Subcutaneous adipose tissue (tissue), 3 donors: ENCODE results near the genes SERPINB5 and TMX3.

DNA sequence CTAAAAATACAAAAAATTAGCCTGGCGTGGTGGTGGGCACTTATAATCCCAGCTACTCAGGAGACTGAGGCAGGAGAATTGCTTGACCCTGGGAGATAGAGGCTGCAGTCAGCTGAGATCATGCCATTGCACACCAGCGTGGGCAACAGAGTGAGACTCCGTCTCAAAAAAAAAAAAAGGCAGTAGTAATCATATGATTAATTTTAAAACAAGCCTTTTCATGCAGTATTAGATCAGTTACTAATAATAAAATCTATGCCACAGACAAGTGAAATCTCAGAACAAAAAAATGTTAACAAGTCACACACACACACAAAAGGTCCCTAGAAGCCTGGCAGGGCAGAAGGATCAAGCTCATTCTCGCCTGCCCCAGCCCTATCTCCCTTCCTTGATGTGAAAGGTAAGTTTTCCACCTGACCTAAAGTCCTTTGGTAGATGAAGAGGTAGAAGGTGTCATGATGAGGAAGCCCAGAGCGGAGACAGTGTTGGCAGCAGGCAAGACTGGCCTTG lies 10.7 kb downstream of the KDSR start:
- PRO-cap, result no peak
- RAMPAGE, long total RNA, 3 experiments, result no peak in any of the 3 experiments

DNA sequence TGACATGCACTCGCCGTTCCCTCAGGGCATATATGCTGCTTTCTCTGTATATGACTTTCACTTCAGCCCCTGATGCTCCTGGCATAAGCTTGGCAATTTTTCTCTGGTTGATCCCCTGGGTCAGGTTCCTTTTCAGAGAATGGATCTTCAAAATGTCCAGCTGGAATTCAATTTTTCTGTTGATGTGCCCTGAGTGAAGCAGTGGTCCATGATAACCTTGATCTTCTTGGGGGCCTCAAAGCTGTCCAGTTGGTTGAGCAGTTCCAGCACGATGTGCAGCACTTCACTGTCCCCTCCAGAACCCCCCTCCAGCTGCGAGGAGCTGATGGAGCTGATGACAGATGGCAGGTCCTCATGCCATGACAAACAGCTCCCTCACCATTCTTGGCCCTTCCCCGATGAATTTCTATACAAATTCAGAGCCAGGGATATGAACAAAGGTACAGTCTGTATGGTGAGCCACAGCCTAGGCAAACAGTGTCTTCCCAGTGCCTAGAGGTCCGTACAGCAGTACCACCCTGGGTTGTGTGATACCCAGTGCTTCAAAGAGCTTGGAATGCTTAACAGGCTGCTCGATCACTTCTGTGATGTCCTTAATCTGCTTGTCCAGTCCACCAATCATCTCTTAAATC lies 6.8 kb downstream of the VPS4B start:
- PRO-cap, result no peak
- RAMPAGE, long total RNA, 3 experiments, result no peak in any of the 3 experiments

- PRO-cap, result no peak
- RAMPAGE, long total RNA, 3 experiments, result no peak in any of the 3 experiments
Measured at GRCh38 chr18:63427416-63427792, 5.1 kb upstream of the VPS4B start.

DNA sequence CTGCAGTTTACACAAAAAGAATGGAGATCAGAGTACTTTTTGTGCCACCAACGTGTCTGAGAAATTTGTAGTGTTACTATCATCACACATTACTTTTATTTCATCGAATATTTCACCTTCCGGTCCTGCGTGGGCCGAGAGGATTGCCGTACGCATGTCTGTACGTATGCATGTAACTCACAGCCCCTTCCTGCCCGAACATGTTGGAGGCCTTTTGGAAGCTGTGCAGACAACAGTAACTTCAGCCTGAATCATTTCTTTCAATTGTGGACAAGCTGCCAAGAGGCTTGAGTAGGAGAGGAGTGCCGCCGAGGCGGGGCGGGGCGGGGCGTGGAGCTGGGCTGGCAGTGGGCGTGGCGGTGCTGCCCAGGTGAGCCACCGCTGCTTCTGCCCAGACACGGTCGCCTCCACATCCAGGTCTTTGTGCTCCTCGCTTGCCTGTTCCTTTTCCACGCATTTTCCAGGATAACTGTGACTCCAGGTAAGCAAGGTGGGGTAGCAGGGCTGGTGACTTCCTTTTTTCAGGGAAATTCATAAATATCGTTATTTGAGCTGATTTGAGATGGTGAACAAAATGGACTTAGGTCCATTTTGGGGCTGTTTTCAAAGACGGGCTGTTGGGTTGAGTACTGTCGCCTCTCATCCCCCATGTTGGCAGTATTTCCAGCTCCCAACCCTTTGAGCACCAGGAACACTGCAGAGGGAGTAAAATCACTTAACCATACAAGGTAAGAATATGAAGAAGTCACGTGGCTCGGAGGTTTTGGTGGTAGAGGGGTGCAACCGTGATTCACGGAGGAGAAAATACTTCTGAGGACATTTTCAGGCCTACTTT lies at the start of gene SERPINB5:
Gene SERPINB5, plus strand, starts transcription at position 394 of the 835 bp plus-strand sequence.
- PRO-cap, result no peak
- RAMPAGE, long total RNA, 3 experiments, result no peak in any of the 3 experiments

DNA sequence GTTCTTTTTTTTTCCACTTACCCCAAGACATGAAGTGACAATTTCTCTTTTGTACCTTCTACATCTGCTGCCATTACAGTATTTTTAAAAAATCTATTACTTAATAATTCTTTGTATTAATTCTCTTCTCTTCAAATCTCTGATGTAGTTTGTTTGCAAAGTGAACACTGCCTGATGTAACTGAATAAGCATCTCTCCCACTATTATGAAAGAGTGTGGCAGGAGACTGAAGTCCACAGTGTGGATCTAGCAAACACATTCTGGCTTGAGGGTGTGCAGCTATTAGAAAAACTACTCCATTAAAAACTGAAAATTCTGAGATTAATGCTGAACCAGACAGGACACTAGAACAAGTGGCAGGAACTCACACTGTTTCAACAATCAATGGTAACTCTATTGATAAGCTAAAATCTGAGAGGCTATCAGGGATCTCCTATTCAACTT lies 5.0 kb upstream of the SERPINB8 start:
- PRO-cap, result no peak
- RAMPAGE, long total RNA, 3 experiments, result no peak in any of the 3 experiments

DNA sequence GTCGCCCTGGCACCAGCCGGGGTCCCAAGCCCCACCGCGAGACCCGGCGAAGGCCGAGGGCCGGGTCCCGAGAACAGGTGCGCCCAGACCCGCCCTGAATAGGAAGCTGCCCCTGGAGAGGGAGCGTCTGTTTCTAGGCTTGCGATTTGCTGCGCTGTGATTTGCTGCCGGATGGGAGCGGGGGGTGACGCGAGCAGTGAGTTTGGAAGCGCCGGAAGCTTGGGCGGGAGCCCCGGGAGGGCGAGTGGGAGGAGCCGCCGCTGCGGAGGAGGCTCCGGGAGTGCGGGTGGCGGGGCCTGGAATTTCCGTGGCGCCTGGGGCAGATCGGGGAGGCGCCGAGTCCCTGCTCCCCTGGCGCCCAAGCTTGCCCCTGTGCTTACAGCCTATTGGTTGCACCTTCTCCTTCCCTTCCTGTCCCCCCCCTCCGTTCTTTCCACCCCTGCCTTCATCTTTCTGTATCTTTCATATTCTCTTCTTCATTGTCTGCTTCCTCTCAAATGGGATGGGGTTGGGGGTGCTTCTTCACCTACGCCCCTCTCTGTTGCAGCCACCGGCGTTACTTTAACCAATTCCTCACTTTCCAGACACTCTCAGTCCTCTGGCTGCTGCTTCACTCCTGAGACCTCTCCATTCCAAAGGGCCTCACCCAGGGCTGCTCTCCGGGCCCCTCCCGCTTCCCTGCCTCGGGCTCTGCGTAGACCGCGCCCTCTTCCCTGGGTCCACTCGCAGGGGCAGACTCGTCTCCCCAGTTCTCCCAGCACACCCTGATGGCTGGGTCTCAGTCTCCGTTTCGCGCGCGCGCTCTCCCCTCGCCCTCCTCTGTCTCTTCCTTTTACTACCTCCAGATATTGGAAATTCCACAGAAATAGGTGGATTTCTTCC lies 730 bp downstream of the SERPINB8 start:
- PRO-cap, result bidirectional peak, plus-strand start at position 217 of the sequence, minus-strand start at position 108 of the sequence
- RAMPAGE, long total RNA, 3 experiments, result no peak in any of the 3 experiments

DNA sequence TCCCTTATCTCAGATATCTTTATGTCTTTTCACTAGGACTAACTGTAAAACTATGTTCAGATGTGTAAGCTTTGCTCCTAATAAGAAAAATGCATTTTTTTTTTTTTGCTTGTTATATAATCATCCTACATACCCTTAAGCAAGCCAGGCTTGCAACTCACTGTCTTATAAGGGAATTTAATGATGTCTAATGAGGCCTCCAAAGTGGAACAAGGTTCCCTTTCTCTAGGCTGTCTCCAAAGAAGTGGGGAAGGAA lies 178.4 kb downstream of the SERPINB8 start:
- PRO-cap, result no peak
- RAMPAGE, long total RNA, 3 experiments, result no peak in any of the 3 experiments

- PRO-cap, result no peak
- RAMPAGE, long total RNA, 3 experiments, result no peak in any of the 3 experiments
Measured at GRCh38 chr18:65605950-65606297, 144.9 kb upstream of the CDH7 start.

GRCh38 chr18:68714182-68715482 lies at the start of gene TMX3:
Gene TMX3 (minus strand): TSS chr18:68715108.
- PRO-cap, result bidirectional peak, plus-strand start at chr18:68715216, minus-strand start at chr18:68715062
- RAMPAGE, long total RNA, 3 experiments, result start-site peak on the plus strand in 2 of 3 experiments, at chr18:68715173-68715287 at its widest, 18 to 34 reads per replicate; start-site peak on the minus strand in 3 of 3 experiments, at chr18:68715010-68715068 at its widest, 215 to 278 reads per replicate

- PRO-cap, result no peak
- RAMPAGE, long total RNA, 3 experiments, result no peak in any of the 3 experiments
Measured at GRCh38 chr18:69401228-69401409, 431 bp downstream of the DOK6 start.

DNA sequence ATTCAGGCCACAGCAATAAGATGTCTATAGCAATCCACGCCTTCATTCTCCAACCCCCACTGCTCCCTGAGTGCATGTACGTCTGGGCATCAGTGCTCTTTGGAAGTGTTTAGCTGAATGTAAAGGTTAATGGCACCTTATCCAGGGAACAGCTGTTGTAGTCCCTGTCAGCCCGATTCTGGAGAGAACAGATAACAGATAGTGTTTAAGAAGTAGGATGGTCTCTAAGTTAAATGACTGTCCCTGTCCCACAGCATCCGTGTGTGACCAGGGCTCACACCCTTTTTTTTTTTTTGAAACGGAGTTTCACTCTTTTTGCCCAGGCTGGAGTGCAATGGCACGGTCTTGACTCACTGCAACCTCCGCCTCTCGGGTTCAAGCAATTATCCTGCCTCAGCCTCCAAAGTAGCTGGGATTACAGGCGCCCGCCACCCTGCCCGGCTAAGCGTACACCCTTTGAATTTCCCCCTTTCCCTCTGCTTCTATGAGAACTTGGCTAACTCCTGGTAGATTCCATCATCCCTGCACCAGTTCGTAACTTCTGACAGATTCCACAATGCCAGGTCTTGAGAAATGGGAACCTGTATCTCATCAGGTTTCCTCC lies 89.6 kb downstream of the SOCS6 start:
- PRO-cap, result no peak
- RAMPAGE, long total RNA, 3 experiments, result no peak in any of the 3 experiments

GRCh38 chr18:70419864-70420539 lies 131.2 kb downstream of the SOCS6 start:
- PRO-cap, result no peak
- RAMPAGE, long total RNA, 3 experiments, result no peak in any of the 3 experiments

DNA sequence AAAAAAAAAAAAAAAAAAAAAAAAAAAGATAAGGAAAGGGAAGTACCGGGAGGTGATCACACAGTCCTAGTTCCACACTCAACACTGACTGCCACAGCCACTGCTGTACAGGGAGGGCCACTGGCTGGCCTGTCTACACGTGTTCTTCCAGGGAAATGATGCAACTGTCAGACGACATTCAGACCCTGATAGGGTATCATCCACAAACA lies 140.2 kb downstream of the SOCS6 start:
- PRO-cap, result no peak
- RAMPAGE, long total RNA, 3 experiments, result no peak in any of the 3 experiments

DNA sequence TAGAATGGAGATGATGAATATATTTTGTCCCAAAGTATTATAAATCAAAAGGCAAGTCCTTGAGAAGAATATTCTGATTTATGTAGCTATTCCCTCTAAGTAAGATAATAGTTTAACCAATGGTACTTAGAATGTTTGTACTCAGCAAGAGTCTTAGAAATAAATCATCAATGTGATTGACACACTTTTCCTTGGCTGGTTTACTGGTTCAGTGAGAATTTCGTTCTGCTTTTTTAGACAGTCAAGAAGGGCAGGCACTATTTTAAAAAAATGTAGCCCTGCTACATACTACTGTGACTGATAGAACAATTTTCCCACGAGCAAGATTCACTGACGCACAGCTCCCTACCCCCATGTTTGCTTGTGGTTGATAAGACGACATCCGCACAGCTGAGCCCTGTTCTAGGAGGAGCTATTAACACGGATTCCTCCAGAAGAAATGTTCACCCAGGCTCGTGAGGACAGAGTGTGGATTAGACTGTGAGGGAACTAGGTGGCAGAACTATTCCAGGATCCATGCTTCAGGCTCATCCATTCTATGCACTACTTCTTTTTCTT lies 370.1 kb downstream of the SOCS6 start:
- PRO-cap, result no peak
- RAMPAGE, long total RNA, 3 experiments, result no peak in any of the 3 experiments

- PRO-cap, result no peak
- RAMPAGE, long total RNA, 3 experiments, result no peak in any of the 3 experiments
Measured at GRCh38 chr18:72869770-72870425, 2.1 kb upstream of the NETO1 start.

DNA sequence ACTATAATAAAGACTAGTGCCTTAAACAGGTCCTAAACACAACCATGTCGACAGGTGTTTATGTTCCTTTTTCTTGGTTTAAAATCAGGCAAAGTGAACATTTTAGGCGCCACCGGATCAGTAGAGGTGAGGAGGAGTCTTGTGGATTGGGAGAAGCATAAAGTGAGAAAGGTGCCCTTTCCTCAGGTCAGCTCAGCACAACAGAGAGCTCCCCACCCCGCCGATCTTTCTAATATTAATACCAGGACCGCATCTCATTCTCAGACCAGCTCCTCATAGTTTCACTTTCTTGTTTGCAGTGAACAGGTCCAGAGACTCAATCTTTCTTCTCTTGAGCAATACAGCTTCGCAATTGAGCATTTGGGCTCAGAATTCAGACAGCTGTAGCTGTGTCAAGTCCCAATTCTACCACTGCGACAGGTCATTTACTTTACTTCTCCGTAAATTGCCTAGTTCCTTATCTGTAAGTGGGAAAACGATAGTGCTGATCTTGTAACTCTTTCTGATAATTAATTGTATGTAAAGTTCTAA lies 23.9 kb downstream of the TIMM21 start:
- PRO-cap, result no peak
- RAMPAGE, long total RNA, 3 experiments, result no peak in any of the 3 experiments

- PRO-cap, result no peak
- RAMPAGE, long total RNA, 3 experiments, result no peak in any of the 3 experiments
Measured at GRCh38 chr18:74217338-74218147, 69.2 kb downstream of the TIMM21 start.

DNA sequence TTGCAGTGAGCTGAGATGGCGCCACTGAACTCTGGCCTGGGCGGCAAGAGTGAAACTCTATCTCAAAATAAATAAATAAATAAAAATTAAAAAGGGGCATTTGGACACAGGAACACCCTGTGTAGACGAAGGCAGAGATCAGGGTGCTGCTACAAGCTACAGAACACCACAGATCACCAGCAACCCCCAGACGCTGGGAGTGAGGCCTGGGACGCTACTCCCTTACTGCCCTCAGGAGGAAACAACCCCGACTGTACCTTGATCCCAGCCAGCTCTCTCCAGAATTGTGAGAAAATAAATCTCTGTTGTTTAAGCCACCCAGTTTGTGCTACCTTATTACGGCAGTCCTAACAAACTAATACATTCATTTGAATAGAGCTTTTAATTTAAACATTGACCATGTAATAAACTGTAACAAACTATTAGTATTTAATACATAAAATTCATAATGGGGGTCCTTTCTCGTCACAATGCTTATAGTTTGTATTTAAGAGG lies 58.8 kb downstream of the CYB5A start:
- PRO-cap, result no peak
- RAMPAGE, long total RNA, 3 experiments, result no peak in any of the 3 experiments

GRCh38 chr18:74457641-74458654 lies 840 bp upstream of the DIPK1C start:
- PRO-cap, result no peak
- RAMPAGE, long total RNA, 3 experiments, result no peak in any of the 3 experiments

DNA sequence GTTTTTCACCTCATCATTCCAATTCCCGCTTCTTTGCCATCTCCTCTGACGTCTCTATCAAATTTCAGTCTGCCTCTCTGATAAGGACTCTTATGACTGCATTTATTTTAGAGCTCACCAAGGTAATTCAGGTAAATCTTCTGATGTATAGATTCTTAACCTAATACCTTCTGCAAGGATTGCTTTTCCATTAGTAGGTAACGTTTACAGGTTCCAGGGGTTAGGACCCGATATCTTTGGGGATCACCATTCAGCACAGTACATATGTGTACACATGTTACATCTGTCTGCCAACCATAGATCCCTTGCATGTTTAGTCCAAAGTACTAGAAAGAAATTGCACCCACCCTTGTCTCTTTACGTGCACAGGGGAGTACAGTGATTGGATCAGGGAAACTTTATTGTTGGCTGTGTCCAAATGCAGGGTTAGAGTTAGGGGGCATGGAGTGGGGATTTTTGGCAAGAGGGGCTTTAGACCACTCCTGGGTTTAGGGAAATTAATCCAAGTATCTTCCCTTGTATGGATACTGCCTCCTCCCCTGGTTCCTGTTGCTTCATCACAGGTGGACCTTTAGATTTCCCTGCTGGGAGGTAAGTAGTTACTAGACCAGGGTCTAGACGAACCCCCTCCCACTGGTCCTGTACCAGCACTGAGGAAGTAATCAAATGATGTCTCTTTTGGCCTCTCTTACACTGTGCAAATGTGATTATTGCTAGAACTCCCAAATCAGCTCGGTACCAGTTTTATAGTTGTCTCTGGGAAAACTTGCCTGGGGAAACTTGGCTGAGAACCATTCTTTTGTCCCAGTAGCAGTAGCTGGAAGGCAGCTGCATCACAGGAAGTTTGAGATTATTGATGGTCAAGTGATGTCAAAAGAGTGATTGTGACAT lies 142.8 kb downstream of the ZNF407 start:
- PRO-cap, result no peak
- RAMPAGE, long total RNA, 3 experiments, result no peak in any of the 3 experiments